Lower leg skin (tissue), 2 donors: ENCODE results near the gene DROSHA.

DNA sequence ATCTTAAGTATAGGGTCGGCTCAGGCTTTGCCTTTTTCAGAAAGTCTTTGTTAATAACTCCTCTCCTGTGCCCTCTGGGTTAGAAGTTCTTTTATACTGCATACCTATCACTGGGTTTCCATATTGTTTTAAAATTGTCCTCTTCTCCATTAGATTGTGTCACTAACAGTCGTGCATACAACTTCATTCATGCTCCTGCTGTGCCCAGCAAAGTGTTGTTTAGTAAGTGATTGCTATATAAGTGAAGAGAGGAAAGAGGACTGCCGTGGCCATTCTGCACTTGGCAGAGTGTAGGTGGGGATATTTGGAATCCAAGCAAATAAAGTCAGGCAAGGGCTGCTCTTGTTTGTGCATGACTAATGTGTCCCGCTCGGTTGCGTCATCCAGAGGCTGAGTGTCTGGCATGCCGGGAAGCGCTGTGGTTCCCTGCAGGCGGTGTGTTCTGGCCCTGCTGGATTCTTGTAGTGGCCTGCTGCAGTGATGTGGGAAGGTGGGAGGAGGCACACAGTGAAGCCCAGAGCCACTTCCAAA lies 136.8 kb upstream of the ANKH start:
- PRO-cap = unidirectional peak, plus-strand start at position 477 of the sequence
- RAMPAGE, long total RNA, 2 experiments = no peak in any of the 2 experiments

DNA sequence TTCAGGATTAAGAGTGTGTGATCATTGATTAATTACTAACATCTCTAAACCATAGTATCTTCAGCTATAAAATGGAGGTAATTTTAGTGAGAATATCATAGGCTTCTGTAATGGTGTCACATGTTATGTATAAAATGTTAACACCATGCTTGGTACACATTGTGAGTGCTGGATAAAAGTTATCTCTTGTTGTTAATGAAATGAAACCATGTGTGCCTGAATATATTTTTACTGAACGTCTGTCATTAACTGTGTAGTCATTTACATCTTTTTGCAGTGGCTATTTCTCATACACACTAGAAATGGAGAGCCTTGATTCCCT lies 31.9 kb downstream of the FBXL7 start:
- PRO-cap = no peak
- RAMPAGE, long total RNA, 2 experiments = no peak in any of the 2 experiments

GRCh38 chr5:16549698-16551108 lies 66.6 kb downstream of the RETREG1 start:
- PRO-cap = no peak
- RAMPAGE, long total RNA, 2 experiments = no peak in any of the 2 experiments

DNA sequence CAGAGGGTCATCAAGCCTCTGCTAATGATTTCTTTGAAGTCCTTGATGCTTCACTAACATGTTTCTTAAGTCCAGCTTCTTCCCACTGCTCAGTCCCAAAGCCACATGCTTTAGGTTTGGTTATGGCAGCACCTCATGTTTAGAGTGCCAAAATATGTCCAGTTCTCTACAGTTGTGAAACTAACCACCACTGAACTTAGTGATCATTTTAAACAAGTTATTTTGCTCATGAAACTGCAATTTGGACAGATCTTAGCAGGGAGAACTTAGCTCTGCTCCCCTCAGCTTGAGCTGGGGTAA lies 39.9 kb upstream of the RETREG1 start:
- PRO-cap = unidirectional peak, plus-strand start at position 248 of the sequence
- RAMPAGE, long total RNA, 2 experiments = no peak in any of the 2 experiments

GRCh38 chr5:16701309-16702031 lies 84.7 kb upstream of the RETREG1 start:
- PRO-cap = no peak
- RAMPAGE, long total RNA, 2 experiments = no peak in any of the 2 experiments

- PRO-cap = no peak
- RAMPAGE, long total RNA, 2 experiments = start-site peak on the minus strand in 1 of 2 experiments, at chr5:16901381-16901667 at its widest, 6 reads per replicate
These were observed 34.9 kb downstream of the MYO10 start for GRCh38 chr5:16900960-16901815.

GRCh38 chr5:16913334-16914498 lies 22.4 kb downstream of the MYO10 start:
- PRO-cap = no peak
- RAMPAGE, long total RNA, 2 experiments = no peak in any of the 2 experiments

- PRO-cap = no peak
- RAMPAGE, long total RNA, 2 experiments = no peak in any of the 2 experiments
These were observed 89.6 kb downstream of the H3Y2 start for GRCh38 chr5:17402070-17402884.

GRCh38 chr5:17443803-17444258 lies 48.0 kb downstream of the H3Y2 start:
- PRO-cap = no peak
- RAMPAGE, long total RNA, 2 experiments = no peak in any of the 2 experiments

DNA sequence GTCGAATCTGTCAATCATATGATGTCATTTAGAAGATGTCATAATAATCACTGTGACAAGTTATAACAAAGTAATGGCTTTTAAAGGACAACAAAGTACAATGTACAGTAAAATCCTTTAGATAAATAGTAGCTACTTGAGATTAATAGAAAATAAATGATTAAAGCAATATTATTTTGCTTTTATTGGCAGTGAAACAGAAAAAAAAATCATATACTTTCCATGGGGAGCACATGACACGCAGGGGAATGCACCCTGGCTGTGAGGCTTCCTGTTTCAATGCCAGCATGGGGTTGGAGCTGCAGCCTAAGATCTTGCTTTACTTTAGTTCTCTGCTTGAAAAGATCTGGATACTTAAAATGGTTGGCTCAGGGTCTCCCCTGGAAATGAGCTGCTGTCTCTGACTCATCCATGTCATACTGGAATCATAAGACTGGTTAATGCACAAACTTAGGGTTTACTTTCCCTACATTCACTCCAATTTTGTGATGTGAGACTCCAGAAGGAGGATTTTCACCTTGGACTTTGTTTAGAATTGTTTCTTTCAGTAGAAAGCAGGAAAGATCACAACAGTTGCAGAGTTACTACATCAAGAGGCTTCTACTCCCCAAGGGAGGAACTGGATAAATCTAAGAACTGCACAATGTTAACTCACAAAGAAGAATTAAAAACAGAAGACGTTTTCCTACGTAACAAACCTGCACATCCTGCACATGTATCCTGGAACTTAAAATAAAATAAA lies 263.1 kb upstream of the H3Y1 start:
- PRO-cap = no peak
- RAMPAGE, long total RNA, 2 experiments = no peak in any of the 2 experiments

DNA sequence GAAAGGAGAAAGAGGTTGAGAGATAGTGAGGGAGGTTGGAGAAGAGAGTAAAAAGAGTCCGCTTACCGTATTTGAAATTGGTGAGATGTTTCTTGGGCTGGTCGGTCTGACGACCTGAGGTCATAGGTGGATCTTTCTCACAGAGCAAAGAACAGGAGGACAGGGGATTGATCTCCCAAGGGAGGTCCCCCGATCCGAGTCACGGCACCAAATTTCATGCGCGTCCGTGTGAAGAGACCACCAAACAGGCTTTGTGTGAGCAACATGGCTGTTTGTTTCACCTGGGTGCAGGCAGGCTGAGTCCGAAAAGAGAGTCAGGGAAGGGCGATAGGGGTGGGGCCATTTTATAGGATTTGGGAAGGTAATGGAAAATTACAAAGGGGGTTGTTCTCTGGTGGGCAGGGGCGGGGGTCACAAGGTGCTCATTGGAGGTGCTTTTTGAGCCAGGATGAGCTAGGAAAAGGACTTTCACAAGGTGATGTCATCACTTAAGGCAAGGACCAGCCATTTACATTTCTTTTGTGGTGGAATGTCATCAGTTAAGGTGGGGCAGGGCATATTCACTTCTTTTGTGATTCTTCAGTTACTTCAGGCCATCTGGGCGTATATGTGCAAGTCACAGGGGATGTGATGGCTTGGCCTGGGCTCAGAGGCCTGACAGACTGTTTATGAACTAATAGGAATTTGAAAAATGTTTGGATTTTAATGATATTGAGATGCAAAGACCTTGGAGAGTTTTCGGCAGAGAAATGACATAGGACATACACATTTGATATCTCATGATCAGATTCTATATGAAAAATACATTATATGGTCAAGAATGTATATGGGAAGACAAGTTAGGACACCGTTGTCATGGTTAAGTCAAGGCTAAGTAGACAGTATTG lies 1018.5 kb upstream of the H3Y1 start:
- PRO-cap = no peak
- RAMPAGE, long total RNA, 2 experiments = no peak in any of the 2 experiments

DNA sequence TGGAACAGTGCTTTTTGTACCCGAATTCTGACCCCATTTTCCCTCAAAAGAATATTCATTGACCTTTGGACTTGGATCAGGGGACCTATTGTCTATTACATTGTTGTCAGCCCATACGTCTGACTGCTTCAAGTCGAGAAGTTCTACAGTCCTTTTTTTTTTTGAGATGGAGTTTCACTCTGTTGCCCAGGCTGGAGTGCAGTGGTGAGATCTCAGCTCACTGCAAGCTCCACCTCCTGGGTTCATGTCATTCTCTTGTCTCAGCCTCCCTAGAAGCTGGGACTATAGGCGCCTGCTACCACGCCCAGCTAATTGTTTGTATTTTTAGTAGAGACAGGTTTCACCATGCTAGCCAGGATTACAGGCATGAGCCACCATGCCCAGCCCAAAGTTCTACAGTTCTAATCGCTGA lies 1089.2 kb upstream of the H3Y1 start:
- PRO-cap = no peak
- RAMPAGE, long total RNA, 2 experiments = no peak in any of the 2 experiments

DNA sequence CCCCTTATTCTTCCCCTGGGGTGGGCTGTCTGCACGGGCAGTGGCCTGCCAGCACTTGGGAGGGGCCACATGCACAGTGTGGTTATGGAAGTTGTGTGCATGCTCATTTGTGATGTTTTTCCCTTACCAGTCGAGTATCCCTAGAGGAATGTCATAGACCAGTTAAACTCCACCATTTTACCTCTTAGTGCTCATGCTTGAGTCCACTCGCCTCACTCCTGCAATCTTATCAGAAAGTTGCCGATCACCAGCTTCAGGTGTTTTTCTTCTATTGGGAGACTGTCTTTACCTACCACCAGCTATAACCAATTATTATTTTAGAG lies 584.8 kb downstream of the CDH18 start:
- PRO-cap = no peak
- RAMPAGE, long total RNA, 2 experiments = no peak in any of the 2 experiments

DNA sequence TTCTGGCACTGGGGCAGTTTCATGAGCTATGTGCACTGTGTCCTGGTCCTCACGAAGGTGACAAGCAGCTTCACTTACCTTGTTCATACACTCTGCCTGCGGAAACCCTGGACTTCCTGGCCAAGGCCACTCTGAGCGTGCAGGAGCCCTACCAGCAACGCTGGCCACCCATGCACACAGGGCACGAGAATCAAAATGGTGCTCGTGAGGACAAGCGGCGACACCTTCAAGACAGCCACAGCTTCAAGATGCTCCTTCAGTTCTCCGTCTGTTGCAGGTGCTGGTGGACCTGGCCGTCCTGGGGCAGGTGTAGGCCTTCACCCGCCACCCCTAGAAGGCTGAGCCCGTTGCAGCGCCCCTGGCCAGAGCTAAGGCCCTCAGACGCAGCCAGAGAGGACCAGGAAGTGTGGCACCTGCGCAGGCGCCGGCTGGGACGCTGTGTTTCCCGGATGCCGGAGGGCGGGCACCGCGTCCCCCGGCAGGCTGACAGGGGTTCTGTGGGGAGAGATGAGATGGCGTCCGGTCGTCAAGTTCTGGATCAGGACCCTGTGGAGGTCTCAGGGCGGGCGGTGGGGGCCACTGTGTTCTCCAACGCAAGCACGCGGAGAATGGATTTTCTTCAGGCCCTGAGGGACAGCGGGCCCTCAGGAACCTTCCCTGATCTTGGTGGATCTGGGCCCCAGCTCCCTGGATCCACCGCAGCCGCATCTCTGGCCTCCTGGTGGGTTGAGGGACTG lies 1770.7 kb upstream of the CDH9 start:
- PRO-cap = no peak
- RAMPAGE, long total RNA, 2 experiments = no peak in any of the 2 experiments

GRCh38 chr5:31531429-31532659 lies at the start of gene DROSHA:
Gene DROSHA, minus strand, starts transcription at chr5:31532093.
- PRO-cap = bidirectional peak, plus-strand start at chr5:31532305, minus-strand start at chr5:31532085
- RAMPAGE, long total RNA, 2 experiments = start-site peak on the plus strand in 2 of 2 experiments, at chr5:31532314-31532319 at its widest, 18 to 30 reads per replicate; start-site peak on the minus strand in 2 of 2 experiments, at chr5:31532045-31532083 at its widest, 21 to 77 reads per replicate

DNA sequence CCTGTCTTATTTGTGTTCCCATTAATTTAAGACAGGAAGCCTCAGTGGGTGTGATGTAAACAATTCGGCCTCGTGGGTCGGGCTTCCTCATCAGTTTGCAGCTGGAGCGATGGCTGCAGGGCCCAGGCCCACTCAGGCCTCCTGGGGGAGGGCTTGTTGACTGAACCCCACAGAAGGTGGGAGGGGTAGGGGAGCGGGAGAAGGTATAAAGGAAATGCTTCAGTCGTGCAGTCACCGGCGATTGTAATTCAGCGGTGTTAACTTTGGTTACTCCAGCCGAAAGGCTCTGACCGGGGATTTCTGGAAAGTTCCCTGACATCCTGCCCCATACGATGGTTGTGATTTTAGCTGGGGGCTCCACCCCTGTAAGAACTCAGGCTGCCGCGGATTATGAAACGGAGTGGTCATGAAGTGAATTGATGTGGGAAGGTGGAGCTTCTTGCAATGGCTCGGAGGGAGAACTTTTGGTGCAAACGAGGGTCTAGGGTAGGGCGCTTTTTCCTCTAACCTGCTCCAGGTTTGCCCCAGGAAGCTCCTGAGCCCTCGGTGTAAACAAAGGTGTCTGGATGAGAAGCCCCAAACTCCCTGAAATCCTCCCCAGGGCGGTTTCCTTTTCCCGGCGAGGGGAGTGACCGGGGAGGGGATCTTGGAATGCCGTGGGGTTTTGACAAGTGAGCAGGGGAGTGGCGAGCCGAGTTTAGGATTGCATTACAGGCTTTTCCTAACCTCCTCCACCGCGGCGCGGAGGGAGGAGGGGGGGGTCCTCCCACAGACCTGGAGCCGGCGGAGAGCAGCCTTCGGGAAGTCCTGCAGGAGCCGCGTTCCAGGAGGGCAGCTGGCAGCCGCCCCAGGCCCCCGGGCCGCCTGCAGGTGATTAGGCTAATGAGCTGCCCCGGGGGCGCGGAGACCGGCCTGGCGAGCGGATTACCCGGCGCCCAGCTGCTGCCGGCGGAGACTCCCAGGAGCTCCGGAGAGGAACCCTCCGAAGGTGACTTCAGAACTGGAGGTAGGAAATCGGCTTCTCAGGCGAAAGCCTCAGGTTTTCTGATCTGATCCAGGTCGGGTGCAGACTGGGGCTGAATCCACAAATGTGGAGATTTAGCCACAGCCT lies 215.6 kb downstream of the PDZD2 start:
- PRO-cap = bidirectional peak, plus-strand start at position 754 of the sequence, minus-strand start at position 653 of the sequence
- RAMPAGE, long total RNA, 2 experiments = start-site peak on the plus strand in 2 of 2 experiments, centred at positions 743 to 944 of the sequence, 16 to 27 reads per replicate

DNA sequence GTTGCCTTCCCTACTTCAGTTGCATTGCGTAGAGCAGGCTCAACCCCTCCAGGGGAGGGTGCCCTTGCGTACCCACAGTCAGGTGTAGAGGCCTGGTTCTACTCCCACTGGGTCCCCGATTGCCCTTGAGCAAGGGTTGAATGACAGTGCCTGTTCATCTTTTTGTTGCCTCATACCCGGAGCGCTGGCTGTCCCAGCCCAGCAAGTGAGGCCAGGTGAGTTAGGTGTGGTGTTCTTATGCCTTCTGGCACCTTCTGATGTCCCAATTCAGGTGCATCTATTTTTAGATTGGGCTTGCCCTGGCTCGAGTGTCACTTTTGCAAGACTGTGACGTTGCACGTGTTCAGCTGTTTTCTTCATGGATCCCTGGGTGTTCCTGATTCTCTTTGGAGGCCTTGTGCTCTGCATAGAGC lies 257.8 kb downstream of the GOLPH3 start:
- PRO-cap = bidirectional peak, plus-strand start at position 342 of the sequence, minus-strand start at position 207 of the sequence
- RAMPAGE, long total RNA, 2 experiments = no peak in any of the 2 experiments

GRCh38 chr5:32030677-32031102 lies 143.4 kb downstream of the GOLPH3 start:
- PRO-cap = no peak
- RAMPAGE, long total RNA, 2 experiments = no peak in any of the 2 experiments

DNA sequence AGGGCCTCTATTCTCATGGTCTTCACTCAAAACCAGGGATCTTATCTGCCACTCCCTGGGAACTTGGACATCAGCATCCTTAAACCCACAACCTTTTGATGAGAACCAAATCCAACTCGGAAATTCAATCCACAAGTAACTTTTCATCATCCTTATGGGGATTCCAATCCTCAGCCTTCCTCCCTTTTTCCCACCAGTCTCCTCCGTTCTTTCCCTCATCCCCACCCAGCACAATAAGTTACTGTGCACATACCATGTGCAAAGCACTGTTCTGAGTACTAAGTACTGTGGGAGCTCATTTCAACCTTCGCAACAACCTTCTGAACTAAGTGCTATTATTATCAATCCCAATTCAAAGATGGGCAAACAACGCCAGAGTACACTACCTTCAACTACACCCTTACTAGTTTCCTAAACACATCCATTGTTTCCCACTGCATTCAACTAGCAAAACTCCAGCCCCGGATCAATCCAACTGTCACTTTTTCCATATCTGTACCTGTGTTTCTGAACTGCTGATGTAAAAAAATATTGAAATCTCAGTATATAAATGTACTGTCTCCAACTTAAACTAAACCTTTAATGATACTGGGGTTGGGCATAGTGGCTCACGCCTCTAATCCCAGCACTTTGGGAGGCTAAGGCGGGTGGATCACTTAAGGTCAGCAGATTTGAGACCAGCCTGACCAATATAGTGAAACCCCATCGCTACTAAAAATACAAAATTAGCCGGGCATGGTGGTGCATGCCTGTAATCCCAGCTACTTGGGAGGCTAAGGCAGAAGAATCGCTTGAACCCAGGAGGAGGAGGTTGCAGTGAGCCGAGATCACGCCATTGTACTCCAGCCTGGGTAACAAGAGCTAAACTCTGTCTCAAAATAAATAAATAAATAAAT lies 16.8 kb downstream of the GOLPH3 start:
- PRO-cap = no peak
- RAMPAGE, long total RNA, 2 experiments = start-site peak on the minus strand in 1 of 2 experiments, centred at position 514 of the sequence, 15 reads per replicate

GRCh38 chr5:32193410-32194037 lies 19.4 kb upstream of the GOLPH3 start:
- PRO-cap = no peak
- RAMPAGE, long total RNA, 2 experiments = no peak in any of the 2 experiments